HGPS cell (cell line): ENCODE data around the gene AGXT.

- RRBS, result 65% methylated on average over 1 of the region's 30 CpGs
Measured at GRCh38 chr2:239266908-239267975, 133.6 kb downstream of the HDAC4 start.

DNA sequence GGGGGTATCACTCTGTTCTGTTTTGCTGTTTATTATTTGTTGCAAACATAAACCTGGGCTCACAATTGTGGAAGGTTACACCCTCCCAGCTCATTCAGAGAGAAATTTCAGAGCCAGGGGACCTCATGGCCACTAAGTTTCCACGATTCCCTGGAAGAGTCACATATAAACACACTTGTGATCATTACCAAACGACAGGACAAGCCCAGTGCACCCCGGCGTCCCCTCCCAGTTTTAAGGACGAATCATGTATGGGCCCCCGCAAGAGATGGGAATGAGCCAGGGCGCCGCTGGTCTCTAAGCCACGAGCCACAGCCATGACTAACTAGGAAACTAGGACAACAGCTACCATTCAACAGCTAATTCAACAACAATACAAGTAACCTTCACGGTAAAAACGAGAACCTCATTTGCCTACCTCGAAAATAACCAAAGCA lies 126.6 kb downstream of the HDAC4 start:
- RRBS, result no CpG with 5 or more reads among the region's 12 CpGs

- RRBS, result 2% methylated on average over 48 of the region's 62 CpGs
Measured at GRCh38 chr2:239400349-239400705, 493 bp downstream of the HDAC4 start.

DNA sequence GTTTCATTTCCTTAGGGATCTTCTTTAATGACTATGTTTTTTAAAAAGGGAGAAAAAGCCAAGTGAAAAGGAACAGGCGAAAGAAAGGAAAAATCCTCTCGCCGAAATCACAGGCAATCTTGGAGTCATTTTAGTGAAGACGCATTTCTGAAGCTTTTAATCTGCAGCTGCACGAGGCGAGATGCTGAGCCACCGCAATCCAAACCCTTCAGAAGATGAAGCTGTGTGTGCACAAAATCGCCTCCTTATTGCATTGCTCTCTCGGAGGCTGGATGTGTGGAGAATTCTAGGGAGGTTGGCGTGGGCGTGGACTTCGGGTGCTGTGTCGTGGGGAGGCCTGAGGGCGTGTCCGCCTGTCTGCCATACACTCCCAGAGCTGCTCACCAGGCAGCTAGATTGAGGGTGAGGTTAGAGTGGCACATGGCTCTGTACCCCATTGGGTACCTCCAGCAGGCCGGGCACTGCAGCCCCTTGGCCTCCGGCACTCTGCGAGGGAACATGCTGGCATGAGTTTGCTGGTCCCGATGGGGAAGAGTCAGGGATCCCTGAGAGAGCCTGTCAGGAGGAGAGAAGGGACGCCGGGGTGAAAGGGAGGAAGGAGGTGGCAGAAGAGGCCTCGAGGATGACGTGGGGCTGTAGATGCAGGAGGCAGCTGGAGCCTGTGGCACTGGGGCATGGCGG lies 38.6 kb upstream of the HDAC4 start:
- RRBS, result 90% methylated on average over 2 of the region's 24 CpGs

DNA sequence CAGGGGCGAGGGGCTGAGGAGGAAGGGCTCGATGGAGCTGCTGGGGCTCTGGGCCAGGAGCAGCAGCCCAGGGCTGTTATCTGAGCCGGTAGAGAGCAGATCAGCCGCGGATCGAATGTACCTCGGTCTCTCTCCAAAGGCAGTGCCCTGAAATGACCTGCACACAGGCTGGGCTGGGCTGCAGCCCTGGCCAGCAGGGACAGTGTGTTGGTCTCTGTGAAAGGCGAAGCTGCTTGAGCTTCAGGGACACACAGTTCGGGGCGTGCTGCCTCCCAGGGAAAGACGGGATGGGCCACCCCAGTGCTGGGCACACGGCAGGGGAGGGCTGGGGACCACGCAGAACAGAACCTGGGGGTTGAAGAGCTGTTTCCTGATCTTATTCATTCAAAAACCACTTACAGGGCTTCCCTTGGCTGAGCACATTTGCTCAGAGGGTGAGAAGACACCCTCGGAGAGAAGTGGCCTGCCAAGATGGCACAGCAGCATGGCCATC lies 290.5 kb upstream of the HDAC4 start:
- RRBS, result no CpG with 5 or more reads among the region's 14 CpGs

- RRBS, result no CpG with 5 or more reads among the region's 12 CpGs
Measured at GRCh38 chr2:240052894-240053259, 22.6 kb upstream of the OR6B2 start.

GRCh38 chr2:240130575-240130980 lies 5.5 kb downstream of the COPS9 start:
- RRBS, result no CpG with 5 or more reads among the region's 11 CpGs

GRCh38 chr2:240135557-240136202 lies 425 bp downstream of the COPS9 start:
- RRBS, result 1% methylated on average over 29 of the region's 46 CpGs

- RRBS, result 97% methylated on average over 3 of the region's 16 CpGs
Measured at GRCh38 chr2:240232495-240232874, 92.0 kb upstream of the OTOS start.

- RRBS, result 2% methylated on average over 18 of the region's 60 CpGs
Measured at GRCh38 chr2:240436138-240436593, 703 bp downstream of the GPC1 start.

DNA sequence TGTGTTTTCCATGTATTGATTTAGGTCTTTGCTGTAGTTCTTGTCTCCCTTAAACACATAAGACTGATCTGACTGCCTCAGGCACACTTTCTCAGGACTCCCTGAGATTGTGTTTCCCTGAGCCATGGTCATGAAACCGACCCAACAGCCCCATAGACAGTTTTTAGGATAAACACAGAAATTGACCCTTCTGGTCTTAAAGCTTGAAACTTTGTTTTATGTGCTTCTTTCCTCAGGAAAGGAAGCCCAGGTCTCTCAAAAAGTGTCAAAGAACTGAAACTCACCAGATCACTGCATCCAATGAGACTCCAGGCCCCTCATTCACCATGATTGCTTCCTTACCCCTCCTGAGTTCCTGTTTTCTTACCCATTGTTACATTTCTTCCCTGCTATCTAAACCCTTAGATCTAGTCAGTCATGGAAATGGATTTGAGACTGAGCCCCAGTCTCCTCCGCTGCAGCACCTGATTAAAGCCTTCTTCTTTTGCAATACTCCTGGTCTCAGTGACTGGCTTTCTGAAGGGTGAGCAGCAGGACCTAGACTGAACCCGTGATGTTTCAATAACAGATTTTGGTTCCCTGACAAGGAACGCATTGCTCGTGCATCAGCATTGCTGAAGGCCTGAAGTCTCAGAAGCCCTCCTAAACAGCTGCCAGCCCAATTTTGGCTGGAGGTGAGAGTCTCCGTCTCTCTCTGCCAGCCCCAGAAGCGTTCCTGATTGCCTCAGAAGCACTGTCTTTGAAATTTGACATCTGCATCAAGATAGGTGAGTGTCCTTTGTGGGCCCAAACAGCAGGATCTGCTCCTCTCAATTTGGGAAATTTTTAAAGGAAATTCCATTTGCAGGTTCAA lies 17.3 kb downstream of the ANKMY1 start:
- RRBS, result no CpG with 5 or more reads among the region's 7 CpGs

DNA sequence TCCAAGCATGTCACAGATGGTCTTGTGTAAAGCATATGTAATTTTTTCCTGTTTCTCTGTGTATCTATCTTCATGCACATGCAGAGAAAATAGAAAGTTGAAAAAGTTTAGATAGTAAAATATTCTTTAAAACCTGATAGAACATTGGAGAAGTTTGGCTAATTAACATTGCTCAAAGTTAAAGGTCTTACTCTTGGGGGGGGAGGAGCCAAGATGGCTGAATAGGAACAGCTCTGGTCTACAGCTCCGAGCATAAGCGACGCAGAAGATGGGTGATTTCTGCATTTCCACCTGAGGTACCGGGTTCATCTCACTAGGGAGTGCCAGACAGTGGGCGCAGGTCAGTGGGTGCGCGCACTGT lies 13.5 kb downstream of the ANKMY1 start:
- RRBS, result no CpG with 5 or more reads among the region's 7 CpGs

- RRBS, result no CpG with 5 or more reads among the region's 15 CpGs
Measured at GRCh38 chr2:240578787-240579487, 7.6 kb upstream of the CAPN10 start.

DNA sequence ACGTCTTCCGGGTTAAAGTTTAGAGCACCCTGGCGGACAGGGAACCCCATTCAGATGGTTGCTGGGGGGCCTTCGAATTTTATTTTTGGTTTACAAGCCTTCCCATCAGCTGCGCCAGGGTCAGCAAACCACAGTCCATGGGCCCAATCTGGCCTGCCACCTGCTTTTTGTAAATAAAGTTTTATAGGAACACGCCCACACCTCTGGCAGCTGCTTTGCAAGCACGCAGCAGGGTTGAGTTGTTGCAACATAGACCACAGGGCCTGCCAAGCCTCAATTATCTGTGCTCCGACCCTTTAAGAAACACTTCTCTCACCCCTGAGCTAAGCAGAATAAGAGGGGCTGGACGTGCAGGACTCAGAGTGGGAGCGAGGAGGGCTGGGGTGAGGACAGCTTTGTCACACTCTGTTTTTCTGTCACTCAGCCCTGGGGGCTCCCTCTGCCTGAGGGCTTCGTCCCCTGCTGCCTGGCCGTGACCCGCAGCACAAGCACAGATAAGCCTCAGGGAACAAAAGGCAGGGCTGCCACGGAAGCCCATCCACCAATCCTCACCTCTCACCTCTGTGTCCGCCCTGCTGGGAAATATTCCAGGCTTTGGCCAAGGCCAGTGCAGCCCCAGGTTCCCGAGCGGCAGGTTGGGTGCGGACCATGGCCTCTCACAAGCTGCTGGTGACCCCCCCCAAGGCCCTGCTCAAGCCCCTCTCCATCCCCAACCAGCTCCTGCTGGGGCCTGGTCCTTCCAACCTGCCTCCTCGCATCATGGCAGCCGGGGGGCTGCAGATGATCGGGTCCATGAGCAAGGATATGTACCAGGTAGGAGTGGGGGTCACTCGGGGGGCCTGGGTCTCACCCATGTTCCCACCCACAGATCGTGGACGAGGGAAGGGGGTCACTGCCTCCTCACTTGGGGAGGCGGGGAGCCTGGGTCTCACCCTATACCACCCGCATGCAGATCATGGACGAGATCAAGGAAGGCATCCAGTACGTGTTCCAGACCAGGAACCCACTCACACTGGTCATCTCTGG lies at the start of gene AGXT:
TSS of gene AGXT (plus strand) at position 607 of the 1,026 bp plus-strand sequence.
- RRBS, result no CpG with 5 or more reads among the region's 28 CpGs

- RRBS, result 18% methylated on average over 1 of the region's 14 CpGs
Measured at GRCh38 chr2:240869954-240870828, 1.6 kb downstream of the AGXT start.

- RRBS, result 19% methylated on average over 3 of the region's 25 CpGs
Measured at GRCh38 chr2:240960391-240961056, 37.9 kb upstream of the SNED1 start.

DNA sequence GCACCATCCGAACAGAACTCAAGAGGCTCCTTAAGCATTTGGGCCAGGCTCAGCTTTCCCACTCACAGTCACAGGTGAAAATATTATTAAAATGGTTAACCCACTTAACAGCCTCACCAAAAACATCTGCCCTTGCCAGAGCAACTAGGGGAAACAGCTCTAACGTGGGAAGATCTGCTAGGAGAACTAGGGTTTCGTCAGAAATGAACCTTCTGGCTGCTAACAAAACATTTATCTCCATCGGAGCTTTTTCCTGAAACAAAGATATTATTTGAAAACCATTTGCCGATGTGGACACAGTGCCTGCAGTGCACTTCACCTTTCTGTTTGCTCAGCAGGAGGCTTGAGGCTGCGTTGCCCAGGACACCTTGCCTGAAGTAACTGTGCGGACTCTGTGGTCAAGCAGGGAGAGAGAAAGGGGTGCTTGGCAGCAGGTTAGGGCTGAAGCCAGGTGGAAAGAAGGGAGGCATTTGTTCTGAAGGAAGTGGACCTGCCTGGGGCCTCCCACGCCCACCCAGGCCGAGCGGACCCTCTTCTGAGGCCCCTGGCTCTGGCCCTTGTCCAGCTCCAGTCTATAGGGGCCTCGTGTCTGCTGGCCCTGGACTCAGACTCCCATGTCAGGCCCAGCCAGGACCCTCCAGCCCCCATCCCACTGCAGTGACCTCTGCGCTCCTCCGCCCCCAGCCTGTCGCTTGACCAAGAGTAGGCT lies 2.3 kb downstream of the SNED1 start:
- RRBS, result no CpG with 5 or more reads among the region's 14 CpGs

- RRBS, result no CpG with 5 or more reads among the region's 7 CpGs
Measured at GRCh38 chr2:241008761-241009646, 10.6 kb downstream of the SNED1 start.

DNA sequence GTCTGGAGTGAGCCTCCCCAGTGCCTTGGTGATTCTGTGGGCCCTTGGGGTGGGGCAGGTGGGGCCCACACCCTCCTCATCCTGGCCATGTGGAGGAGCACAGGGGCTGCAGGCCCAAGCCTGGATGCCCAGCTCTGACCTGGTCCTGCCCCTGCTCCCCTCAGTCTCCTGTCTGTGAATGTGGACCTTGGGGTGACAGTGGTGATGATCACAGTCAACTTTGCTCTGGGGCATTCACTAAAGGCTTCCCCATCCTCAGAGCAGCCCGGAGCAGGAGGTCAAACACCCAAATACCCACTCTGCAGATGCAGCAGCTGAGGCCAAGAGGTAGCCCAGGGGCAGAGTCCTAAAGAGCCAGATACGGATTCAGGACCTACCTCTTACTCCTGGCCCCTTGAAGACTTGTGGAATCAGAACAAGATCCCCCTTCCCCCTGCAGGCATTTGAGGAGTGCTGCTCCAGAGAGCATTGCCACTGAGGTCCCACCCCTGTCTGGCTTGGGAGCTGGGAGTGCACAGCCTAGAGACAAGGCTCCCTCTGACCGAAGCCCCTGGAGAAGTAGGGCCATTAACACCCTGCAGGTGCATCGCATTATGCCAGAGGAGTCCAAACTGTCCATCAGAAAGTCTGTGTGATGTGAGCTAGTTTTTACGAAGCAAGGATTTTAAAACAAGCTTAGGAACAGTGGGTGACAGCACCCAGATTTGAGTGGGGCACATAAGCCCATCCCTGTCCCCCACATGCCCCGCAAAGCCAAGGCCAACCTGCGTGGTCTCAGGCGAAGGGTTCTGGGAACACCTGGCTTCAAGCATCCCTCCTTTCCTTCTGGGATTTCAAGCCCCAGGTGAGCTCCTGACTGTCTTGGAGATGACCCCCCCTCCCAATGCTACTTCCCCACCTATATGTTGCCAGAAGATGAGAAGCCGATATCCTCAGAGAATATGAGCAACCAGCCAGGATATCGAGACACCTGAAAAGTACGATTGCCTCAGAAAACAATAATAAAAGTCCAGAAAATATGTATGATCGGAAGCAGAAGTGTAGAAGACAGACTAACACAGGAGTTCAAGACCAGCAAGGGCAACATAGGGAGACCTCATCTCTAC lies 48.4 kb downstream of the MTERF4 start:
- RRBS, result no CpG with 5 or more reads among the region's 12 CpGs

- RRBS, result 64% methylated on average over 4 of the region's 26 CpGs
Measured at GRCh38 chr2:241081987-241083075, 19.8 kb downstream of the MTERF4 start.